Daoy (cell line): ENCODE data around the genes POMGNT1, CYP4A22 and CMPK1.

DNA sequence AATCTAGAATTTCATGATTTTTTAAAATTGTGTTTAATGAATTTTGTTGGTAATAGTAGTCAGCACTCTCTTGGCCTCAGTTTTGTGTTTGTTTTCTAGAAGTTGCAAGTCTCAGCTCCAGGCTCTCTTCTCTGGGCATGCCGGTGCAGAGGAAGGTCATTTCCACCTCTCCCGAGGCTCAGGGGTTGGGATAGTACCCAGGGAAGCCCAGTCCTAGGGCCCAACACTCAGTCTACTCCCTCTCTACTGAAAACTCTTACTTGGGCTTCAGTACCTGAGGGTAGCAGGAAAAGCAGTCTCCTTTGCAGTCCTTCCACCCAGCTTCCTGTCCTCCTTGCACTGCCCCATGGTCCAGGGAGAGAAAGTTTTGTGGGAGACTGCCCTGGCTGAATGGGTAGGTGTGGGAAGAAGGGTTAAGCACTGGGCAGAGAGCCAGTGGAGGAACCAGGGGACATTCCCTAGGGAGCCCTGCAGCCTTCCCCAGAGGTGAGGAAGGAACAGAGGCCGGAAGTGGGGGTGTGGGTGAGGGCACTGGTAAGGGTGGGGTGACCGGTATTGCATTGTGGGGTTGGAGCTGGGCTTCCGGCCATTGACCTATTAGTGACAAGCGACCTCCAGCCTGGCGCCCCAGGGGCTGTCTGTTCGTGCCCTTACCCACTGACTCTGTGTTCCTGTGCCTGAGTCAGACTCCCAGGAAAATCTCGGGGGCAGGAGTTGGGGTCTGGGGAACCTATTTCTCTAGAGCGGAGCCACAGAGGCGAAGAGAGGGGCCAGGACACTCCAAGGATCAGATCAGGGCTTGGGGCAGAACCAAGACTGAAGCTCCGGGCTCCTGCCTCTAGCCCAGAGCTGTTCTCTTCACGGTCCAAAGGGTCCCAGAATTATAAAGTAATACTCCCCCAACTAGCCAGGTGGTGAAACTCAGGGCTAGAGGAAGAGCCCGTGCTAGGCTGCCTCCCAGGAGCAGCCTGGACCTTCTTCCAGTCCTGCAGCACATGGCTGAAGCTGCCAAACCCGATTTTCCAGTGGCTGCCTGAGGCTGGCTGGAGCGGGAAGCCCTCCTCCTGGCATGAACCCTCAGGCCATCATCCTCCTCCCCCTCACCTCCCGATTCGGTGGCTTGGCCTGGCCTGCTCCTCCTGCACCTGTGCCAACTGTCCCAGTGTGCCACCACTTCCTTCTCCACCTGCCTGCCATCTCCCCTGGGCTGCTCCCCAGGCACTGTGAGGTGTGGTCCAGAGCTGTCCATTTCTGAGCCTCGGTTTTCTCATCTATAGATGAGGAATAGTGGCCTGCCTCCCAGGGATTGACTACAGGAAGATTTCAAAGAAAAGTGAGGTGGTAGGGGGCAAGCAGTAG is 3.4 kb upstream of the TSPAN1 start:
- RAMPAGE, long total RNA: no peak

GRCh38 chr1:46173192-46173995 is 1.5 kb upstream of the TSPAN1 start:
- RAMPAGE, long total RNA: no peak

- RAMPAGE, long total RNA: no peak
Measured at GRCh38 chr1:46192012-46192759, 6.0 kb downstream of the POMGNT1 start.

GRCh38 chr1:46197389-46198669 is at the start of gene POMGNT1:
POMGNT1 (minus strand) TSS chr1:46198434.
- RAMPAGE, long total RNA: no peak

DNA sequence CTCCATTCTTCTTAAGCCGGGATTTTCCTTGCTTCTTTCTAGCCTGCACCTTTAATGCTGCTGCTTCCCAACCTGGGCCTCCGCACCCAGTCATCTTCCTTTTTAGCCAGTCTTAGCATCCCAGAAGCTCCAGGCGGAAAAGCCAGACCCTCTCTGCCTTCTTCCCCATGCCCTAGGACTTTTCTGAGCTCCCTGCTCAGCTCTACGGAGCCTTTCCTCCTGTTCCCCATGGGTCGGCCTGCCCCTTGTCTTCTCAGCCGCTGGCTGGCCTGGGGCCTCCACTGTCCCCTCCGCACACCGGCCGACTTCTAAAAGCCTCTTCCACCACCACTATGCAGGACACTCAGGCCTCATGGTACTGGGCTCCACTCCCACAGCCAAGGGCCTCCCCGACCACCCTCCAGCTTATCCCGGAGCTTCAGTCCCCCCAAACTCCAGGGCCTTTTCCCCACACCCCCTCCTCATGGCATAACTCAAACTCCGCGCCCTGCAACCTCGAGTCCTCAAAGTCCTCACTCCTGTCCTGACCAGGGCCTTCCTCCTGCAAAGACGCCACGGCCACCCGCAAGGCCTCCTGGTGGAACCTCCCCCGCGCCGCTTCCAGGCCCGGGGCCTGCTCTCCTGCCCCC is 2.1 kb downstream of the LRRC41 start:
- RAMPAGE, long total RNA: no peak

GRCh38 chr1:46316521-46317020 is 13.1 kb downstream of the UQCRH start:
- RAMPAGE, long total RNA: no peak

- RAMPAGE, long total RNA: no peak
Measured at GRCh38 chr1:46520090-46520509, 15.2 kb downstream of the TMEM275 start.

DNA sequence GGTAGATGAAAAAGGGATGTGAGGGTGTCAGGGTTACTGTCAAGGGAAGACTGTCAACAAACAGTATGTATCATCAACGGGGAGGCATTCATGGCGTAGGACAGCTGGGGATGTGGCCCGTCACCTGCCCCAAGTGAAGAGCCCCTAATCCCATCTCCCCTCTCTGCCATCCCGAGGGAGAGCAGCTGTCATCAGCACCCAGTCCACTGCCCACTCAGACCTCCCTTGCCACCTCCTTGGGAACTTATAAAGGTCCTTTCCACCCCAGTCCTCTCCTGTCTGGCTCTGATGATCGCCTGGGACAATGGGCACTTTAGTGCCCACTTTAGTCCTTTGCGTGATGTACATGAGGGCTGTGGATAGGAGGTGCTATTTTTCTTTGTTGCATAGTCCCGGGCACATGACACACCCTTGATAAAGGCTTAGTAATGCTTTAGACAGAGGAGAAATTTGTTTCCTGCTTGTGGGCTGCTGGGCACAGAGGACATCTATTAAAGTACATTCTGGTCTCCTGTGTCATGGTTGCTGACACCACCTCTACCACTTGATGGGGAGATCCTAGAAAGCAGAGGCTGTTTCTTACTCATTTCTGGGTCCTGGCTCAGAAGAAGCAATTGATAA is 5.3 kb upstream of the KNCN start:
- RAMPAGE, long total RNA: no peak

- RAMPAGE, long total RNA: no peak
Measured at GRCh38 chr1:46677390-46678434, 6.1 kb downstream of the TEX38 start.

GRCh38 chr1:46749348-46749779 is 30.4 kb upstream of the EFCAB14 start:
- RAMPAGE, long total RNA: no peak

DNA sequence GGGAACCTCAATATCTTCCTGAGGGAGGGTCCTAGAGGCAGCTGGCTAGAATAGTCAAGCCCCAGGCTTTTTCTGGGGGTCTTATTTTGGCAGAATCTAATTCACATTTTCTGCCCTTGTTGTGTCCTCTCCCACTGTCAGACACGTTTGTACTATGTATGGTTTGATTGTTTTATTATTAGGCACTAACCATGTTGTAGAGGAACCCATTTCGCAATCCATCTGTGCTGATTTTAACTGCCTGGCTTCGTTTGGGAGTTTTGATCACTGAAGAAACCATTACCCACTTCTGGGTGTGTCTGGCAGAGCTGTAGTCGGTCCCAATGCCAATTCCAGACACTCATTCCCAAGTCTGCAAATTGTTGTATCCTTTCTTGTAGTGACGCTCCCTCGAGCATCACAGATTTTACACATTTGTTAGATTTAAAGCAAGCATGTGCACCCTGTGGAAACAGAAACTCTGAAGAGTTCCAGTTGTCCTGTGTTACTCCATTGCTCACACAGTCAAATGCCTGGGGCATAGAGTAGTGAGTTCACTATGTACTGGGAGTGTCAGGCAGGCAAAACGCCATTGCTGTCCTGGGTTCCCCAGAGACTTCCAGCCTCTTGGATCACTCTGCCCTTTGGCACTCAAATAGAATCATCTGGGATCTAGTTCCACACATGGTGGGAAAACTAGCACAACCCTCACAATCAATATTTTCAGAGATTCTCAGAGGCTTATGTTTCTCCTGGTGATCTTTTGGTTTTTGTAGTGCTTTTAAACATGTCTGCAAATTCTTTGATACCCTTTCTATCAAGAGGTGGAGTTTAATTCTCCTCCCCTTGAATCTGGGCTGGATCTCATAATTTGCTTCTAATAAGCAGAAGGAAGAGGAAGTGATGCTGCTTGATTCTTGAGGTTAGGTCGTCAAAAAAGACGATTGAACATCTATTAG is 31.1 kb upstream of the EFCAB14 start:
- RAMPAGE, long total RNA: no peak

GRCh38 chr1:46806084-46807242 is 7.6 kb downstream of the CYP4B1 start:
- RAMPAGE, long total RNA: no peak

GRCh38 chr1:46875221-46875736 is 66.0 kb downstream of the CYP4A11 start:
- RAMPAGE, long total RNA: no peak

- RAMPAGE, long total RNA: no peak
Measured at GRCh38 chr1:47136965-47137619, at the start of gene CYP4A22. CYP4A22 (plus strand) TSS chr1:47137441.

GRCh38 chr1:47139051-47139320 is 1.7 kb downstream of the CYP4A22 start:
- RAMPAGE, long total RNA: no peak

DNA sequence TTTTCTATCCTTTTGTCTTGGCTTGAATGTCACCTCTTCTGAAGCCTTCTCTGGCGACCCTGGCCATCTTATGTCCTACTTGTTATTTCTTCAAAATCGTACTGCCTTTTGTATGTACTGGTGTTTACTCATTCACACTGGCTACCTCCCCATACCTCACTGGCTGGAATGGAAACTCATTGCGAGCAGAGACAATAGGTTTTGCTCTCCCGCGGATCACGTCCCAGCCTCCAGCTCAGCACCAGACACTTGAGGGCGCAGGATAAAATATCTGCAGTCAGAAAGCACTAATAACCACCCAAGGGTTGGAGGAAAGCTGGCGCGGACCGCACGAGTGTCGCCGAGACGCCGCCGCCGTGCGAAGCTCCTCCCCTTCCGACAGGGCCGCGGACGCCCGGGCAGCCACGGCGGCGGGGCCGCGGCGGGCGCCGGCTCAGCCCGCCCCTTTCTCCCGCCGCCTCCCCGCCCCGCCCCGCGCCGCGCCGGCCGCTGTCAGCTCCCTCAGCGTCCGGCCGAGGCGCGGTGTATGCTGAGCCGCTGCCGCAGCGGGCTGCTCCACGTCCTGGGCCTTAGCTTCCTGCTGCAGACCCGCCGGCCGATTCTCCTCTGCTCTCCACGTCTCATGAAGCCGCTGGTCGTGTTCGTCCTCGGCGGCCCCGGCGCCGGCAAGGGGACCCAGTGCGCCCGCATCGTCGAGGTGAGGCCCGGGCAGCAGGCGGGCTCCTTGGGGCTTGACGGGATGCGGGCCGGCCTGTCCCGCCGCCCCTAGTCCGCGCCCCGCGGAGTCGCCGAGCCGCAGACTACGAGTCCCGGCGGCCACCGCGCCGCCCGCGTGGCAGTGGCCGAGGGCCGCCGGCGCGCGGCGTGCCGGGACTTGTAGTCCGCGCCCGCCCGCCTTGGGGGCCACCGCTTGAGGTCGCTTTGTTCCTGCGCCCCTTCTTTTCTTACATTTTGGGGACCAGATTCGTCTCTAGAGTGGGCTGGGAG is at the start of gene CMPK1:
TSS of gene CMPK1 (plus strand) at position 371 of the 987 bp plus-strand sequence.
- RAMPAGE, long total RNA: start-site peak on the plus strand centred at position 504 of the sequence, 79 bp wide, 789 and 254 reads in 2 replicates

GRCh38 chr1:47436410-47437472 is 1.1 kb upstream of the FOXD2 start:
- RAMPAGE, long total RNA: no peak

GRCh38 chr1:47440611-47441116 is 2.8 kb downstream of the FOXD2 start:
- RAMPAGE, long total RNA: no peak

DNA sequence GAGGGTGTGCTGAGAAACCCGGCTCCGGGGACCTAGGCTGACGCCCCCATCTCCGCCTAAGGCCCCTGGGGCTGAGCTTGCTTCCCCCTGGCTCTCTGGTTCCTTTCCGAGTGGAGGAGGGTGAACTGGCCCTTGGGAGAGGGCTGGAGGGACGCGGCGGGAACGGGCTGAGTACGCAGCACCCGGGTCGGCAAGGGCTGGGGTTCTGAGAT is 270.7 kb downstream of the FOXD2 start:
- RAMPAGE, long total RNA: no peak

DNA sequence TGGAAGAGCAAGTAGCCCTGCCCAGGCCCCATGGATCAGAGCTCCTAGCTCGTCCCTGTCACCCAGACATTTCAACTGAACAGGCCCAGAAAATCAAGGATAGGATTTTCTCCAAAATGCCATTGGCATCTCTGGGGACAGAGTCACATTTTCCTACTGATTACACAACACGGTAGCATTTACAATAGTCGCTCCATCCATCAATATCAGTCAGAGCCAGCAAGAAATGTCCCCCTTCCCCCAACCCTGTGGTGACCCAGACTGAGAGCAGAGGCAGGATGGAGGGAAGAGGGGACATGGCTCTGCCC is 275.5 kb downstream of the FOXD2 start:
- RAMPAGE, long total RNA: no peak